ENCODE measurements around the genes COL6A6, CPNE4 and ACKR4.

GRCh38 chr3:129265474-129265957, 13.2 kb upstream of the HMCES start:
- RRBS, result no CpG with 5 or more reads among the region's 10 CpGs

DNA sequence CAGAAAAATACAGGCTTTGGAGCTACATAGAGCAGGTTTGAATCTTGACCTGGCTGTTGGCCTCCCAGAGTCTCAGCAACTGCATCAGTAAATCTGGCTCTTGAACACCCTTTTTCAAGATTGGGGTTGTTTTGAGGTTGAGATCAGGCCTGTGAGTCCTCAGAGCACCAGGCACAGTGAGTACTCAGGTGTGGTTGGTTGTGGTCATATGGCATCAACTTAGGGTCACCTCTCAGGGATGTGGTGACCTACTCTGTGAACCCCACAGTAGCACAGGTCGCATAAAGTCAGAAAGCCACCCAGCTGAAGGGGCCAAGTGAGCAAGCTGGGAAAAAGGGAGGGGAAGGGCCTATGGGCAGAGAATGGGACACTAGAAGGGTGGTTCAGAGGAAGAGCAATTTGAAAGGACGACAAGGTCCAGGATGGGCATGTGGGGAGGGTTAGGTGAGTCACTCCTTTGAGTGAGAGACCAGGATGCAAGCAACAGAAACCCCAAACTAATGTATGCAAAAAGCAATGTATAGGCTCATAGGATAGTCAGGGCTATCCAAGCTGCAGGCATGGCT, 4.1 kb downstream of the H1-10 start:
- RRBS, result no CpG with 5 or more reads among the region's 2 CpGs

GRCh38 chr3:129417312-129417839, 11.1 kb downstream of the EFCAB12 start:
- RRBS, result no CpG with 5 or more reads among the region's 2 CpGs

DNA sequence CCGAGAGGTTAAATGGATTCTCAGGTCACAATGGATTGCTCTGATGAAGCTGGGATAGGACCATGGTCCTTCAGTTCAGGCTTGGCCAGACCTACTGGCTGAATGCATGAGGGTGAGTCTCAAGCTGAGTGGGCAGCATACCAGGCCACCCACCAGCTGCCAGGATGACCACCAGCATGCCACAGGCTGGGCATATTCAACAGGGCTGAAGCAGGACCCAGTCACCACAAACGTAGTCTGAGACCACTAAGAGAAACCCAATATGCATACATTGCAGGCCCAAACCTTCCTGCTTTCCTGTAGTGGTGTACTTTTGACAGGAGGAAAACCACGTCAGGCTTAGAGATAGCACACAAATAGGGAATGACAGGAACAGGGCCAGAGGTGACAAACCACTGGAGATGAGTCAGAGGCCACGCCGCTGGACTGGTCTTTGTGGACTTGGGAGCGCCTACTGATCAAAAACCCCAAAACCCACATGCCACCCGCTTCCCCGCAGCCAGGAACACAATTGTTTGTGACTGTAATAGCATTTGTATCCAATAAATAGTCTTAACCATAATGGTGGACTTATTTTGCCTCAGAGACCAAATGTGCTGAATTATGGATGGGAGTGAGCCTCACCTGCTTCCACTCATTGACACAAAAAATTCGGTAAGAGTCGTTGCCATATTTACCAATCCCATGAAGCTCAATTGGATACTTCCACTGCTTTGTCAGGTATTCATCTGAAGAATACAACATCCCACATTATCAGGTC, 3.6 kb upstream of the EFCAB12 start:
- RRBS, result no CpG with 5 or more reads among the region's 10 CpGs

GRCh38 chr3:129507326-129507897, 21.0 kb upstream of the RHO start:
- RRBS, result no CpG with 5 or more reads among the region's 8 CpGs

DNA sequence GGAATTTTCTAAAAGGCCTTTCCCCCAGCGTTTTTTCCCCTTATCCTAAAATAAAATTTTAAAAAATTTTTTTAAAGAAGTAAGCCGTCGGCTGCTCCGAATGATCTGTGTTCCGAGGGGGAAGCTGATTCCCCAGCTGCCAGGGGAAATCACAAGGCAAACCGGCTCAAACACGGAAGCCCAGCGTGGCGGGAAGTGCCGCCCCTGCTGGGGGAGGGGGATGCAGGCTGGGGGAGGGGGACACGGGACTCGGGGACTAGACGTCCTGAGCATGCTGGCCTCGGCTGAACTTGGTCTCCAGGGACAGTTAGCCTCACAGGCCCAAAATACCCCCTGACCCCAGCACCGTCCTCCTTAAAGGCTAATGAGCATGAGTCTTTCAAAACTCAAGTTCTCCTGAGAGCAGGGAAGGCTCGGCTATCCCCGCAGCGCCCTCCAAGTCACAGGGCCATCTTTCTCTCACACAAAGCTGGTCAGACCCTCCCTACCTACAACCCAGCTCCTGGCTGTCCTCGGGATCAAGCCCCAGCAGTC, 13.7 kb downstream of the PLXND1 start:
- RRBS, result no CpG with 5 or more reads among the region's 19 CpGs

DNA sequence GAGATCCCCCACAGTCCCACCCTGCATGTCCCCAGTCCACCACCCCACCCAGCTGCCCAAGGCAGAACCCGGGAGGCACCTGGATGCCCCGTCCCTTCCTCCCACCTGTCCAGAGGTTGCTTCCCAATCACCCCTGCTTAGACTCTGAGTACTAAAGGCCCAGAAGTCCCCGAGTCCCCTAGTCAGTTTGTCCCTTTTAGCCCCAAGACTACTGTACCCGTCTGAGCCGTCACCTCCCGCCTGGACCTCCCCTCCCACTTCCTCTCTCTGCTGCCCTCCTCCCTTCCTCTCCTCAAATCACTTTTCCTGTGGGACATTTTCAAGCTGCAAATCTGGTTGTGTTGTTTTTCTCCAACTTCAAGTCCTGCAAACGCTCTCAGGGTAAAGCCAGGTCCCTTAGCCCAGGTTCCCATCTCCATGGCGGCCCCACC, 11.9 kb upstream of the PLXND1 start:
- RRBS, result no CpG with 5 or more reads among the region's 8 CpGs

- RRBS, result no CpG with 5 or more reads among the region's 4 CpGs
These were observed 48.8 kb upstream of the PLXND1 start for GRCh38 chr3:129655184-129655784.

- RRBS, result no CpG with 5 or more reads among the region's 2 CpGs
These were observed 117.5 kb downstream of the TMCC1 start for GRCh38 chr3:129775959-129776465.

DNA sequence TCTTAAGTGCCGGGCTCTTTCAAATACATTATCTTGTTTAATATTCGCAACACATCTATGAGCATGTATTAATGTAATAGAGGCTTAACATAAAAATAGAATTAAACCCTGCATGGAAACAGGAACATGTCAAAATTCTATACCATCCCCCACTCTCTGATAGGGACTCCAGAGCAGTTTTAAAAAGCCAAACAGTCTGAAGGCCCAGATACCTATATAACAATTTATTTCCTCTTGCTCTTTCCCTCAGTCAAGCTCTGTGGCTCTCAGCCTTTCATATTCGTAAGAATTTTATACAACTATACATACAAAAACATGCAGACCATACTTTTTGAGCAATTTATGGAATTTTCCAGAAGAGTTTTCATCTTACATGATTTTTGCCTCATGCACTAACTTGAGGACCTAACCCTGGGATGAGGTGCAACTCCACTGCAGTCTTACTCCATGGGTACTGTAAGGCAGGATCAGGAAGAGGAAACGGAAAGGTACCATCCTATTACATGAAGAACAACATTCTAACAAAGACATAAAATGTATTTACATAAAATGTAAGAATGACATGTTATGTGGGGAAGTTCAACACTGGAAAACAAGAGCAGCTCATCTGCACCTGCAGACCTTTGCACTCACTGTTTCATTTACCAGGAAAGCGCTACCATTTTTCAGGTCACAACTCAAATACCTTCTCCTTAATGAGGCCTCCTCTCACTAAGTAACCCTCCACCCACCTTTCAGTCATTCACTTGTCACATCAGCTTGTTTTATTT, 2.9 kb downstream of the TMCC1 start:
- RRBS, result no CpG with 5 or more reads among the region's 5 CpGs

DNA sequence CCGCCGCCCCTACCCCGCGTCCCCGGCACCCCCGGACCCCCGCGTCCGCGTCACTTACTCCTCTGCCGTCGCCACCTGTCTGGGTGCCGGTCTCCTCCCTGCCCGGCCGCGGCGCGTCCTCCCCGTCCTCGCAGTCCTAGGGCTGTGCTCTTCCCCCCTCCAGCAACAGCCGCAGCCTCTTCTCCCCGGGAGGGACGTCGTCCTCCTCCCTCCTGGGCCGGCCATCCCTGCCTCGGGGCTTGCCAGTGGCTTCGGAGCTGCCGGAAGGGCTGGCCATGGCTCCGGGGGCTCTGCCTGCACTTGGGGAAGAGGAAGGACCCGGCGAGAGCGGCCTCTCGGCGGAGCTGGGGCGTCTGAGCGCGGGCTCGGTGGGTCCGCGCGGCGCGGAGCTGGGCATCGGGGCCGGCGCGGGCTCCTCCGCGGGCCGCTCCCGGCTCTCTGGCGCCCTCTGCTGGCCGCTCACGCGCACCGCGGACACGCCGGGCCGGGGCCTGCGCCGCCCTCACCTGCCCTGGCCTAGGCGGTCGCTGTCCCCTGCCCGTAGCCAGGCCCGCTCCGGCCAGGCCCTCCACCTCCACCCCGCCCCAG, 28.3 kb downstream of the TRH start:
- RRBS, result 2% methylated on average over 7 of the region's 68 CpGs

GRCh38 chr3:130516822-130517592, at the start of gene COL6A6:
TSS of gene COL6A6 (plus strand) at chr3:130517177.
- RRBS, result 1% methylated on average over 14 of the region's 54 CpGs

GRCh38 chr3:130849049-130849590, 44.8 kb upstream of the ATP2C1 start:
- RRBS, result no CpG with 5 or more reads among the region's 3 CpGs

DNA sequence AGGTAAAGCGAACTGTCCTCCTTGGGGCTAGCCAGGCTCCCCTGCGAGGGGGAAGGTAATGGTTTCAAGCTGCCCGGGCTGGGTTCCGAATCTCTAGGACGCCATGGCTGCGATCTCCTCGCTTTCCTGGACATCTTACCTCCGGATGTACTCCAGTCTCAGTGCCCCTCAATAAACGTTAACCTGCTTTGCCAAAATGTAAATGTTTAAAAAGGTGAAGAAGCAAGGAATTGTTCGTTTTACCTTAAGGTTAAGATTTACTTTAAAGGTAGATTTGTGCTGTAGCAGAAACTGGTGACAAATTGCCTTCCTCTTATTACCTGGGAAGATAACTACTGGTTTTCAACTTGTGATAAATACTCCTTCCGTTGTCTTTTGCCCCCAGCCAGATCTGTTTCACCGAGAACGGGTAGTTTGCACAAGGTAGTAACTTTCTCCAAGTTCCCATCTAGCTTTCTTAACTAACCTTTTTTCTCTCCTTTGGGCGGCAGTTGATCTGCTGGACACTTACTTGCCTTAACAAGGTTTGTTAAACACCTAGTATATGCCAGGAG, 405 bp downstream of the NEK11 start:
- RRBS, result 4% methylated on average over 7 of the region's 14 CpGs

DNA sequence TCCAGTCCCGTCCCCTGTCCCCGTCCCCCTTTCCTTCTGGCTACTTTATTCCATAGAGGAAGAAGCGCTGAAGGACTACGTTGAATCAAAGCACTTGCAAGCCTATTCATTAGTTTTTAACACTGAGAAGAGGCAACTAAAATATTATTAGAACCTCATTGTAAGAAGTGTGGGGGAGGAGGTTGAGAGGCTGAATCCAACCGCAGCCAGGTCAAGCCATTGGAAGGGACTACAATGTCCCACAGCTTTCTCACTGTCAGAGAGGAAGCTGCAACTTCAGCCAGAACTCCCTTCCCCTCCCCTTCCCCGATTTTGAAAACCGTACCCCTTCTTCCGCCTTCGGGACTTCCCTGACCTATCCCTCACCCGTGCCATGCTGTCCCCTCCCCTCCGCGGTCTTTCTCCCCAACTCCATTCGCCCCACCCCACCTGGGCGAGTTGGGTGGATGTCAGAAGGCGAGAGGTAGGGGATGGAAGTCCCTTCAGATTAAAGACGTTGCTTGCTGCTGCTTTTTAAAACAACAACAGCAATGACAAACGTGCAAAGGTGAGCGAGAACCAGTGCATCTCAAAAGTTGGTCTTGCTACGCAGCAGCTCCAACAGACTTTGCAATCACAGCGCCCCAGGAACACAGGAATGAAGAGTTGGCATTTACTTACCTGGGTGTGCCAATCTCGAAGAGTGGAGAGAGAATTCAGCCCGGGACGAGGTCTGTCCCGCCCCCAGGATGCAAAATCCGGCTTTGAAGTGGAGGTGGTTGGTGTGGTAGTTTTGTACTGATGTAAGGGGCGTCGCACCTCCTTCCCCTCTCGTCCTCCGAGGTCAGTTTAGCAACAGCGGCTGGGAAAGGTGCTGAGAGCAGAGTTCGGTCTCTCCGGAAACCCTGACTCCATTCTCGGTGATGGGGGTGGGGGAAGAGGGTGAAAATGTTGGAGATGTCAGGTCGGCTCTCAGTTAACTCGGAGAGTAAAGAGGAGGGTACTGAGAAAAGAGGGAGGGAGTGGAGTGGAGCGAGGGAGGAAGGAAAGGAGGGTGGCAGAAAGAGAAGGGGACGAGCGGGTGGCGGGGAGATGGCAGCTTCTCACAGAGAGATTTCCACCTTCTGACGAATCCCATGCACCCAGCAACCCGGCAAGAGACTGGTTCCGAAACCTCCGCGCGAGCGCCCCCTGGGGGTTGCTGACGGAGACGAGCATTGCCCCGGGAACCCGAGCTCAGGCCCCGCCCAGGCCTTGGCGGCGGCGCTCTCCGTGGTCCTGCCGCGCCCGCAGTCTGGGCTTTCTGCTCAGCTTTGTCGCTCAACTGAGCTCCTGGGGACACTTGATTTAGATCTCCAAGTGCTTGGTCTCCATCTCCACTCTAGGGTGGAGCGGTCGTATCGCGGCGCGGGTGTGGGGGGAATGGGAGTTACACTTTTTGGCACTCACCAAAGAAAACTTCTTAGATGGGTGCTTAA, at the start of gene CPNE4:
TSS of gene CPNE4 (minus strand) at position 1,108 of the 1,457 bp plus-strand sequence.
- RRBS, result 2% methylated on average over 12 of the region's 65 CpGs

DNA sequence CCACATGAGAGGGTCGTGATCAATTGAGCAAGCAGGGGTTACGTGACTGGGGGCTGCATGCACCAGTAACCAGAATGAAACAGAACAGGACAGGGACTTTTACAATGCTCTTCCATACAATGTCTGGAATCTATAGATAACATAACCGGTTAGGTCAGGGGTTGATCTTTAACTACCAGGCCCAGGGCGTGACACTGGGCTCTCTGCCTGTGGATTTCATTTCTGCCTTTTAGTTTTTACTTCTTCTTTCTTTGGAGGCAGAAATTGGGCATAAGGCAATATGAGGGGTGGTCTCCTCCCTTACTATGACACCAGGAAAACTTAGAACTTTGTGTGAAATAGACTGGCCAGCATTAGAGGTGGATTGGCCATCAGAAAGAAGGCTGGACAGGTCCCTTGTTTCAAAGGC, 13.8 kb upstream of the ACP3 start:
- RRBS, result no CpG with 5 or more reads among the region's 4 CpGs

- RRBS, result no CpG with 5 or more reads among the region's 1 CpG
These were observed 2.7 kb downstream of the DNAJC13 start for GRCh38 chr3:132419955-132420429.

GRCh38 chr3:132596817-132597376, at the start of gene ACKR4:
TSS of gene ACKR4 (plus strand) at chr3:132597270.
- RRBS, result no CpG with 5 or more reads among the region's 2 CpGs

DNA sequence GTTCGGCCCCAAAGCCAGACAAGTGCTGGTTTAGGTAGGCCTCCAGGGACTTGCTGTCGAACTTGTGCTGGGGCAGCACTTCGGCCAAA, 131 bp downstream of the ACAD11 start:
- RRBS, result no CpG with 5 or more reads among the region's 3 CpGs